ENCODE data around the genes ZFYVE9, CC2D1B and COA7.

DNA sequence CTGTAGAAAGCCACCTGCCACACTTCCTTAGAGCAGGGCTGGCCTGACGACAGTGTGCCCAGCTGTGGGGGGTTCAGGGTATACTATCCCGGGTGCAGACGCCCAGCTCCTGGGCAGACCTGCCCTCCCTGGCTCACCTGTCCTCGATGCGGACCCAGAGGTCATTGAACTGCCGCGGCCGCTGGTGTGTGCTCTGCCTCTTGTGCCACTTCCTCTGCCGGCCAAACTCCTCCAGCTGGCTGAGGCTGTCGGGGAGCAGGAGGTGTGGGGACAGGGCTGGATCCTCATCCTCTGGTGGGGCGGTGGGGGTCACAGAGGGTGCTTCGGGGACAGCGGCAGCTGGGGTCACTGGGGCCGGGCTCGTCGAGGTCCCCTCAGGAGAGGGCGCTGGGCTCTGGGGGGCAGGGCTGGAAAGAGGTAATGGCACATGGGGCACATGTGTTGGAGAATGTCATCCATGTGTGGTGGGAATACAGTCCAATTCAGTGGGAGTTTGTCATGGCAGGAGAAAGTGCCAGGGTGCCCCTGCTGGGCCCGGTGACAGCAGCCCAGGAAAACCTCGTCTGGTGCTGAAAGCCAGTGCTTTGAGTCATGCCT, 222.1 kb downstream of the TRABD2B start:
- RAMPAGE, long total RNA: no peak
- RRBS: no CpG with 5 or more reads among the region's 19 CpGs

DNA sequence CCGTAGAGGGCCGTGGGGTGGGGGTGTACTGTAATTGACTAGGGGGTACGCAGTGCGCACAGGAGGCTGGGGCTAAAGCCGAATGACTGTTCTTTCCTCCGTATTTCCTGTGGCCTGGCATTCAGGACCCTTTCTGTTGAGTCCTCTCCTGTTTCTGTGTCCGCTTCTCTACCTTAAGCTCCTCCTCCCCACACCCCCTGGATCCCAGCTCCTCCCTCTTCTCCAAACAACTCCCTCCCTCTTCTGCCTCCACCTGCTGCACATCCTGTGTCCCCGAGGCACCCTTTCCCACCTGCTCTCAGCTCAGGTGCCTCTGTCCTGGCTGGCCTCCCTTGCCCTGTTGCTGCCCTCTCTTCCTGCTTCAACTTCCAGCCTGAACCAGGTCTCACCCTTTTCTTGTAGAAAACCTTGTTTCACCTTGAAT, 58.6 kb upstream of the TRABD2B start:
- RAMPAGE, long total RNA: no peak
- RRBS: no CpG with 5 or more reads among the region's 8 CpGs

GRCh38 chr1:48227125-48228215, 5.0 kb downstream of the SLC5A9 start:
- RAMPAGE, long total RNA: no peak
- RRBS: no CpG with 5 or more reads among the region's 12 CpGs

DNA sequence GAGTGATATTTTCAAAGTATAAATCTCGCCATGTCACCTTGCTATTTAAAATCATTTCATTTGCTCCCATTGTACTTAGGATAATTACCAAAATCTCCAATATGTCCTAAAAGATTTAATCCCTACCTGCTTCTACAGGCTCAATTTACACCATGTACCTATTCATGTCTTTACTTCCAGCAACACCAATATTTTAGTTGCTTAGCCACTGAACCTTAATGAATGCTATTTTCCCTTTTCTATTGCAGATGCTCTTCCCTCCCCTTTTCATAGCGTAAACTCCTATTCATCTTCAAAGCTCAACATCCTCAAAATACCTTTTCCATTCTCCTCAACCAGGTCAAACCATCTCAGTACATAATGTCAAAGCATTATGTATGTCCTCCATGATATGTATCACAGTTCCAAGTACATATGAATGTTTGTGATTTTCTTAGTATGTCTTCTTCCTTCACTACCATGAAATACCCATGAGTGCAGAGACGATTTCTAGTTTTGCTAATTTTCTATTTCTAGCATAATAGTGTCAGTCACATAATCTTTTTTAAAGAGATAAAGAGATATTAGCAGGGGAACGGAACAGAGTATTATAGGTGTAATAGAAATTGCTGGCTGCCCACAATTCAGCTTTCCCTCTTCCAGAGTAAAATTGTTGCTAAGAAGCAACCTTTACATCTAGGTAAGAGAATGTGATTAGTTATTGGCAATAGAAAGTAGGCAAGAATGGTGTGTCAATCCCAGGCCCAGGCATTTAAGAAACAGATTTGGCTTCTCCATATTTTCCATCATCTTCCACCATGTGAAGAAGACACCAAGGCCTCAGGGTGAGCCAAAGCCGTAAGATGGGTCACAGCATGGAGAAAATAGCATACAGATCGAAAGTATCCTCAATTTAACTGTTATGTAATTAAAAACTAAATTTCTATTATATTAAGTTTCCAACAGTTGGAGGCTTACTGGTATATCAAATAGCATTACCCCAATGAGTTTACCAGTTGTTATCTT, 94.5 kb downstream of the SPATA6 start:
- RAMPAGE, long total RNA: no peak
- RRBS: no CpG with 5 or more reads among the region's 6 CpGs

GRCh38 chr1:49257086-49258286, 480.8 kb upstream of the BEND5 start:
- RAMPAGE, long total RNA: no peak
- RRBS: no CpG with 5 or more reads among the region's 35 CpGs

GRCh38 chr1:50892248-50893368, 67.5 kb downstream of the FAF1 start:
- RAMPAGE, long total RNA: no peak
- RRBS: no CpG with 5 or more reads among the region's 8 CpGs

DNA sequence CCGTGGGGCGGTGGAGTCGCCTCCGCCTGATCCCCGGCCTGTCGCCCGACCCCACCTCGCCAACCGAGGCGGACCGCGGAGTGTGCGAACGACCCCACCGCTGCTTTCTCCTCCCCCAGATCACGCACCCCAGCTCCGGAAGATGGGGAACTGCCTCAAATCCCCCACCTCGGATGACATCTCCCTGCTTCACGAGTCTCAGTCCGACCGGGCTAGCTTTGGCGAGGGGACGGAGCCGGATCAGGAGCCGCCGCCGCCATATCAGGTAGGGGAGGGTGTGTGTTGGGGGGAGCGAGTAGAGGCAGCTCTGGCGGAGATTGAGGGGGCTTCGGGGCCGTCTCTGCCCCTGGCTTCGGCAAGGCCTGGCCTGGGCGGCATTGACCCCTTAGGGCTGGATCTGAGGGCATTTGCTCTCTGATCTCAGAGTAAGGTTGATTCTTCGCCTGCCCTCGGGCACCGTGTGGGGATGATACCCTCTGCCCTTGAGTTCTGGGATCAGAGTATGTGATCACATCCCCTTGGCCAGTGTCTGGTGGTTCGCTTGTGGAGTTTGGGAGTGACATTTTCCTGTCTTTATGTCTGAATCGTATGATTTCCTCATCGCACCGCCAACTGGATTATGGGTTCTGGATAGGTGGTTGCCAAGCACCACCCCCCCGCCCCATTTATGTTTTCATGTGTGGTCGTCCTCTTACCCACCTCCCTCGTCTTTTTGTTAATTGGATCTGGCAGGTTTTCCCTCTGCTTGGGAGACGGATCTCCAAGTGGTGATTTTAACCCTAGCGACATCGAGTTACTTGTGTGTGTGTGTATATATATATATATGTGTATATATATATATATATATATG, 767 bp downstream of the RNF11 start:
- RAMPAGE, long total RNA: no peak
- RRBS: 2% methylated on average over 15 of the region's 46 CpGs

GRCh38 chr1:51313900-51314768, 16.2 kb downstream of the TTC39A start:
- RAMPAGE, long total RNA: no peak
- RRBS: no CpG with 5 or more reads among the region's 12 CpGs

GRCh38 chr1:51478756-51479608, 40.1 kb downstream of the EPS15 start:
- RAMPAGE, long total RNA: no peak
- RRBS: no CpG with 5 or more reads among the region's 17 CpGs

DNA sequence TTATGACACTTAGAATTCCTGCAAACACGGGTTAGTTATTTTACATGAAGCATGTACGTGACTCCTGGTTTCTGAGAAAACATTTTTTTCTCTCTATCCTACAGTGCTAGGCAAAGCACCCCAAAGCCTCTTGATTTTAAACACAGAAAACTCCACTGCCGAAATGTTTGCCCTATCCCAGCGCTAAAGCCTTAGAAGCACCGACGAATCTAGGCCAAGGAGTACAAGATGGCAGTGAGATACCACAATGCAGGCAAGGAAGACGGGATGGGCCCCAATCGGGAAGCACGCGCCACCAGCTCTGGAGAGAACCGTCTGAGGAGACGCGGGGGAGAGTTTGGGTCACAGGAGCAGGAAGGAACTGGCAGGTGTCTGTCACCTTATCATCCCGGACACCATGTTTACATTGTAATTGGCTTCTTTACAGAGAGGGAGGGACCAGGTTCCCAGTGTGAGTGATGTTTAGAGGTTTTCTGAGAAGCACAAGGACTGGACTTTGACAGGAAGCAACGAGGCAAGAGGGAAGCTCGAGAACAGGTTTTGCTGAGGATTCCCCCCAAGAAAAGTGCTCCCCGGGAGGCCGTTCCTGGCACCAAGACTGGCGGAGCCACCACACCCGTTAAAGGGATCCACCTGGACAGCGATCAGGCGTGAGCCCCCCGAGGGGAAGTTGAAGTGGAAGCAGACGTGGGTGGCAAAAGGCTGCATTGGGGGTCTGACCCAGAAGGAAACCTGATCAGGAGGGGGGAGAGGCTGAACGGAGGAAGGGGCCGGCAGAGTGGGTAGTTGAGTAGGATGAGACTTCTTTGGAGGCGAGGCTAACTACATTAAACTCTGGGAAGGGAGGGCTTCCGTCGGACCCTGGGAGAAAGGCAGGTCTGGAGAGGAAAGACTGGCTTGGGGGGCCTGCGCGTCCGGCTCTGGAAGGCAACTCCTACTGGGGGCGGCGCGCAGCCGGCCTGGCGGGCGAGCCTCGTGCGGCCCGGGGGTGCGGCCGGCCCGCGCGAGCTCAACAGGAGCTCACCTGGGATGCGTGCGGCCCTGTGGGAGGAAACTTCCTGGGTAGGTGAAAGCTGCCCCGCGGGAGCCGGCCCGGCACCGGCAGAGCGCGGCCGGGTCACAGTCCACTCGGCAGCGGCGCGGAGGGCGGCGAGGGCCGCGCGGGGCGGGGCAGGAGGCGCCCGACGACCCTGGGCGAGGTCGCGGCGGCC, 864 bp downstream of the EPS15 start:
- RAMPAGE, long total RNA: start-site peak on the plus strand centred at position 489 of the sequence, 27 bp wide, 5 and 9 reads in 2 replicates
- RRBS: 1% methylated on average over 20 of the region's 73 CpGs

- RAMPAGE, long total RNA: no peak
- RRBS: under 1% methylated on average over 25 of the region's 85 CpGs
Observed at GRCh38 chr1:52141442-52142326, at the start of gene ZFYVE9. TSS of gene ZFYVE9 (plus strand) at chr1:52142089.

DNA sequence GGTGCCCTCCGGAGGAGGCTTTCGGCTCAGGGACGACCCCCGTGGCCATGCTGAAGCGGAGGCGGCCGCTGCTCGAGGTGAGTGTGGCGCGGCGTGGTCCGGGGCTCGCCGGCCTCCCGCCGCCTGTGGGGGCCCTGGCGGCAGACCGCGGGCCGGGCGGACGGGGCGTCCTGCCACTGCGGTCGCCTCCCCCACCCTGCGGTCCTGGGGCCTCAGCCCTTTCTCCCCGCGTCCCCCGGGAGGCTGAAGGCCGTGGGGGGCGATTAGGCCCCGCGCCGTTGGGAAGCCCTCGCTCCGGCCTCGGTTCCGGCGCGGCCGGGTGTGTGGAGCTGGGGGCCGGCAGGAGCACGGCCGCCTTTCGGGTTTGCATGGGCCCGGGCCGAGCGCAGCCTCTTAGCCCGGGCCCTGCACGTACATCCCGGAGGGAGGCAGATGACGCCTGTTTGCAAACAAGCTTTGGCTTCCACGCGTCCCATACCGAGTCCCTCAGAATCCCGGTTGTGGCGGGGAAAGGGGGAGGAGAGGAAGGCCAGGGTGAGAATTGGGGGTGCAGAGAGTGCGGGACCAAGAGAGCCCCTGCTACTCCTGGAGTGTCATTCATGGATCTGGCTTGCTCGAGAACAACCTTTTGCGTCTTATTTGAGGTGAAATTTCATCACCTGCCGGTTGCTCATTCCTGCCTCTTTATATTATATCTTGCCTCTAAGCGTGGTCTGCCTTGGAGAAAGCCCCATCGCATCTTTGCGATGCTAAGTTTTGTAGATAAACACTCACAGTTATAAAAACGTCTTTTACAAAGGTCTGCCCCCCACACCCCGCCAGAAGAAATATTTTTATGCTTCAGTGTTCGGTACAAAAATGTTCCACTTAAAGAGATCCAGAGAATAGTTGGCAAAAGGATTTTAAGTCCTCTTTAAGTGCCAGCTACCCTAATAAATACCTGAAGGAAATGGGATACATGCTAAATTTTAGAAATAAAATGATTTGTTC, 733 bp downstream of the ZFYVE9 start:
- RAMPAGE, long total RNA: no peak
- RRBS: 2% methylated on average over 40 of the region's 67 CpGs

GRCh38 chr1:52360054-52360708, 5.8 kb downstream of the CC2D1B start:
- RAMPAGE, long total RNA: no peak
- RRBS: no CpG with 5 or more reads among the region's 16 CpGs

DNA sequence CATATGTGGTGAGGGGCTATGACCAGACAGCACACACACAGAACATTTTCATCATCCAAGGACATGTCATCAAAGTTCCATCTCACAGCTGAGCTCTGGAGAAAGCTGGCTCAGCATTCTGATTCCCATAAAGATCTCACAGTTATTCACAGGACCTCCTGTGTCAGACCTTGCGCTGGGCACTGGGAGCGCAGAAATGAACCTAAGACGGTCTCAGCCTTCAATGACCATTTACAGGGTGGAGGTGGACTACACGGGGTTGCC, 1.0 kb downstream of the CC2D1B start:
- RAMPAGE, long total RNA: no peak
- RRBS: no CpG with 5 or more reads among the region's 4 CpGs

- RAMPAGE, long total RNA: no peak
- RRBS: under 1% methylated on average over 28 of the region's 76 CpGs
Observed at GRCh38 chr1:52365970-52366683, at the start of gene CC2D1B. TSS of gene CC2D1B (minus strand) at chr1:52366205.

DNA sequence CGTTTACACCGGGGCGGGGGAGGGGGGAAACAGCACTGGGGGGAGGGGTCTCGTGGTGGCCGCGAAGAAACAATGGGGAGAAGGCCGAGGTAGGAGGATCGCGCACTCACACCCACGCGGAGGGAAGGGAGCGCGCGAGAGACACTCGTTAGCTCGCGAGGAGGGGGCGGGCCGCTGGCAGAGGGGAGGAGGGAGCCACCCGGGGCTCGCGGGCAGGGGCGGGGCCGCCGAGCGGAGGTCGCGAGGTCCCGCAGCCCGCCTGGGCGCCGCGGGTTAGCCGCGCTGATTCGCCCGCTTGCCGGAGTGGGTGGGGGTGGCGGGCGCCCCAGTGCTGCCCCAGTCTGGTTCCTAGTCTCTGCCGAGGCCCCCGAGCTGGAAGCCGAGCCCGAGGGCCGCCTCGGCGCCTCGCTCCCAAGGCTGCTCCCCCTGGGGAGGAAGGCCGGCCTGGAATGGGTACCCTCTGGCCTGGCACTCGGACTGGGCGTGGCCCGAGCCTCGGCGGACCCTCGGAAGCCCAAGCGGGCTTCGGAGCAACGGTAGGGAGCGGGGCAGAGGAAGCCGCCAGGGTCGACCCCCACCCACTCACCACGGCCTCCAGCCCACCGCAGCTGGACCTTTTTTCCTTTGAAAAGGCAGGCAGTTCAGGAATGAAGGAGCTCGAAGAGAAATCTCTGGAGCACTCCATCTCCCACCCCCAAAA, 581 bp upstream of the TUT4 start:
- RAMPAGE, long total RNA: no peak
- RRBS: 1% methylated on average over 16 of the region's 64 CpGs

- RAMPAGE, long total RNA: no peak
- RRBS: no CpG with 5 or more reads among the region's 2 CpGs
Observed at GRCh38 chr1:52651942-52652492, 19.0 kb downstream of the SHISAL2A start.

GRCh38 chr1:52697823-52698687, at the start of gene COA7:
TSS of gene COA7 (minus strand) at chr1:52698347.
- RAMPAGE, long total RNA: no peak
- RRBS: 4% methylated on average over 21 of the region's 66 CpGs

- RAMPAGE, long total RNA: no peak
- RRBS: no CpG with 5 or more reads among the region's 16 CpGs
Observed at GRCh38 chr1:52771113-52772000, 45.1 kb downstream of the ZYG11B start.

DNA sequence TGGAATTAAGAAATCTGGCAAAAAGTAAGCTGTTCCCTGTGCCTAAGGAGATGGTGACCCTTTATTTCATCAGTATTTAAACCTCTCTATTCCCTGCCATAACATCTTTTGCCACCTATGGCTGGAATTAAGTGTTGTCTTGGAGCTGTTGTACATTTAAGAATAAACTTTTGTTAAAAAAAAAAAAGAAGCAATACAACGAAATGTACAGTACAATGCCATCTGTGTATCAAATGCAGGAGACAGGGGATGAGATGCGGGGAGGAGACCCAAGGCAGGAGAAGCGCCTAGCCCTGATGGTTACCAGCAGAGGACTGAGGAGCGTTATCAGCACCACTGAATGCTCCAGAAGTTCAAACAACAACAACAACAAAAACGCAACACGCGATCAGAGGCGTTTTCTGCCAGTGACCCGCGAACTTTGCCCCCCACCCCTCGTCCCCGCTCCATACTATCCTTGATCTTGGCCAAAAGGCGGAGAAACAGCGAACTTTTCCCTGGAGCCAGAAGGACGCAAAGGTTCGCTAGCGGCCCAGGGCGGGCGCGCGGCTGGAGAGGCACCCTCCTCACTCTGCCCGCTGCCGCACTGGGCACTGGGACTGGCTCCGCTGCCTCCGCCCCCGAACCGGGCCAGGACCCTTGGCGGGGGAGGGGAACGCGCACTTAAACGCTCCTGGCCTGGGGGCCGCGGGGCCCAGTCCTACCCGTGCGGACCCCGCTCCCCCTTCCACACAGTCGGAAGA, 799 bp downstream of the ECHDC2 start:
- RAMPAGE, long total RNA: no peak
- RRBS: no CpG with 5 or more reads among the region's 37 CpGs

Measured in hepatocyte (in vitro differentiated cells and primary cell).